Endometrial microvascular endothelial cells (primary cell): ENCODE results near the genes SDHC and OLFML2B.

- RAMPAGE, long total RNA: no peak
Observed at GRCh38 chr1:161215752-161216285, 724 bp downstream of the FCER1G start.

DNA sequence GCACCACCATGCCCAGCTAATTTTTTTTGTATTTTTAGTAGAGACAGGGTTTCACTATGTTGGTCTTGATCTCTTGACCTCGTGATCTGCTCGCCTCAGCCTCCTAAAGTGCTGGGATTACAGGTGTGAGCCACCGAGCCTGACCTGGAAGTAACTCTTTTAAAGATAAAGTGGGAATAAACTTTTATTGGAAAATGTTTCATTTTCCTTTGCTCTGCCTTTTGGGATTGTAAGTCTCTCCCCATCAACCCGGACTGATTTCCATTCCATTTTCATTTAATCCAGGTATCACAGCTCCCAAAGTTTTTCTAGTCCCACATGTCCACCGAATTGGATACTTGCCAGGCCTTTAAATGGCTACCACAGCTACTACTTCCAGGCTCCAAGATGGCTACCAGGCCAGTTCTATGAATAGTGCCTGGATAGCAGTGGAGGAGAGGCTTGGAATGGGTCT is 2.9 kb downstream of the APOA2 start:
- RAMPAGE, long total RNA: no peak

DNA sequence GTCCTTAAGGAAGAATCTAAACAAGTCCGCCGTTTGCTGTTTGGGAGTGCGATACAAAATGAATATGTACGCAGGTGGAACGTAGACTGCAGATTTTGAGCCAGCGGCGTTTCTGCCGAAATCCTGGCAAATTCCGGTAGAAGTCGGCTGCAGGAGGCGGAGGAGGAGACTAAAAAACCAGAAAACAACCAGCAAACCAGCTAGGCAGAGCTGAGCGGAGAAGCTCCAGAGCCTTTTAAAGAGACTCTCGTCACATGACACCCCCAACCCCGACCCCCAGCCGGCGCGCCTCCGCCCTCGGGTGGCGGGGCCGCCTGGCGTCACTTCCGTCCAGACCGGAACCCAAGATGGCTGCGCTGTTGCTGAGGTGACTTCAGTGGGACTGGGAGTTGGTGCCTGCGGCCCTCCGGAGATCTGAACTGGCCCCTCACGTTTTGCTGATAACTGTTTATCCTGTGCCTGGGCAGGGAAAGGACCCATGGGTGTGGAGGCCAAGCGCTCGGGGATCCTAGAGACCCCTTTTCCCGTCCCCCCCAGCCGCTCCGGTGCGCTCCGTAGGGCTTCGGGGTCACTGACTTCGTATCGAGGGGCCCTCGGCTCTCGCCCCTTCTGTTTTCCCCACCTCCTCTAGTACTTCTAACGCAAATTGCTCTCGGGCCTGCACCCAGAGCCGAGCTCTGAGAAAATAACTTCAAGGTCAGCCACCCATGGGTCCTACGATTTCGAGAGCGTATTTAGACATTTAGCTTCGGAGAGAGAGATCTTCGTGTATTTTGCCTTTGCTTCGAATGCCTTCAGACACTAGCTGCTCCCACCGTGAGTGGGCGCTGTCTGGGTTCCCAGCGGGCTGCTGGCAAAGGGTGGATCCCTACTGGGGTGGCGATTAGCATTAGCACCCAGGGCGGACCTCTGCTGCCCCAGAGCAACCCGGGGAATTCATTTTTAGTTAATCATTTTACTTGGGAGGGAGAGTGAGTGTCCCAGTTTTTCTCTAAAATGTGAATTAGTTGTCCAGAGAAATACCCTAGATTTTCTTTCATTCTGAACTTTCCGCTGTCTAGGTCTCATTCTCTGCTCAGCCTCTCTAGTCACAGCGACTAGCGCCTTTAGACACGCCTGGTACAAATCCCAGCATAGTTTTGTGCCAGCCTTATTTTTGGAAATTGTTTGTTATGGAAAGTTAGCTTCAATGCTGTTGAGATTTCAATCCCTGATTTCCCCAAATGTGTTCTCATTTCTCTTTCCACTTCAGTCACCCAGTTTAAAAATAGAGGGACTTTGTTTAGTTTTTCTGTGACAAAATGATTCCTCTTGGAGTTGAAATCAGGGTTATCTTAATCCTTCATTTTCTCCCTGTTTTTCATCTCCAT is at the start of gene SDHC:
SDHC (plus strand) TSS at position 323 of the 1,370 bp plus-strand sequence.
- RAMPAGE, long total RNA: no peak

DNA sequence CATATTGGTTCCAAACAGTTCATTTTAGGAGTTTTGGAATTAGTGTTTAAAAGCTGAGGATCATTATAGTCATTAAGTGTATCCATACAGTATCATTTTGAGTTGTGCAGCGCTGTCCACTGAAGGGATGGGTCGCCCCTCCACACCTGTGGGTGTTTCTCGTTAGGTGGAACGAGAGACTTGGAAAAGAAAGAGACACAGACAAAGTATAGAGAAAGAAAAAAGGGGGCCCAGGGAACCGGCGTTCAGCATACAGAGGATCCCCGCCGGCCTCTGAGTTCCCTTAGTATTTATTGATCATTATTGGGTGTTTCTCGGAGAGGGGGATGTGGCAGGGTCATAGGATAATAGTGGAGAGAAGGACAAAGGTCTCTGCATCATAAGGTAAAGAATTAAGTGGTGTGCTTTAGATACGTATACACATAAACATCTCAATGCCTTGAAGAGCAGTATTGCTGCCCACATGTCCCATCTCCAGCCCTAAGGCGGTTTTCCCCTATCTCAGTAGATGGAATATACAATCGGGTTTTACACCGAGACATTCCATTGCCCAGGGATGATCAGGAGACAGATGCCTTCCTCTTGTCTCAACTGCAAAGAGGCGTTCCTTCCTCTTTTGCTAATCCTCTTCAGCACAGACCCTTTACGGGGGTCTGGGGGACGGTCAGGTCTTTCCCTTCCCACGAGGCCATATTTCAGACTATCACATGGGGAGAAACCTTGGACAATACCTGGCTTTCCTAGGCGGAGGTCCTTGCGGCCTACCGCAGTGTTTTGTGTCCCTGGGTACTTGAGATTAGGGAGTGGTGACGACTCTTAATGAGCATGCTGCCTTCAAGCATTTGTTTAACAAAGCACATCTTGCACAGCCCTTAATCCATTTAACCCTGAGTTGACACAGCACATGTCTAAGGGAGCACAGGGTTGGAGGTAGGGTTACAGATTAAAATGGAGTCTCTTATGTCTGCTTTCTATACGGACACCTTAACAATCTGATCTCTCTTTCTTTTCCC is 1.7 kb downstream of the SDHC start:
- RAMPAGE, long total RNA: no peak

DNA sequence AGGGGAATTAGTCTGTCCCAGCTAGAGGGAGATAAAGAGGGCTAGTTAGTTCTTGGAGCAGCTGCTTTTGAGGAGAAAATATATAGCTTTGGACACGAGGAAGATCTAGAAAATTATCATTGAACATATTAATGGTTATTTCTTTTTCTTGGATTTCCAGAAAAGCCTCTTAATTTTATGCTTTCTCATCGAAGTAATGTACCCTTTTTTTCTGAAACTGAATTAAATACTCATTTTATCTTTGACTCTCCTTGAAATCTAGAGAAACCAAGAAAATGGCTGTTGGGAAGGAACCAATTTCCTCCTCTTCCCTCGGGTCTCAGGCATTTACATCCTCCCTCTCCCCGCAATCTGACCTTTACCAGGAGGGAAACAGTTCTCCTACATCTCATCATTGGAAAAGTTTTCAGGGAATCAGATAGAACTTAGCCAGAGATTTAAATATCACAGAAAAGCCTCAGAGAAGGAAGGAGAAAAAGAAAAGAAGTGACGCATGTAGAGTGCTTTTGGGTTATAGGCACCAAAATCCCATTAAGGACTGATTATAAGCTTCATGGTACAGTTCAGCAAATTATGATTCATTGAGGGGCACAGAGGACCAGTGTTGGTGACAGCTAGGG is 4.6 kb downstream of the CFAP126 start:
- RAMPAGE, long total RNA: no peak

- RAMPAGE, long total RNA: no peak
Observed at GRCh38 chr1:161398910-161399188, 31.2 kb upstream of the CFAP126 start.

DNA sequence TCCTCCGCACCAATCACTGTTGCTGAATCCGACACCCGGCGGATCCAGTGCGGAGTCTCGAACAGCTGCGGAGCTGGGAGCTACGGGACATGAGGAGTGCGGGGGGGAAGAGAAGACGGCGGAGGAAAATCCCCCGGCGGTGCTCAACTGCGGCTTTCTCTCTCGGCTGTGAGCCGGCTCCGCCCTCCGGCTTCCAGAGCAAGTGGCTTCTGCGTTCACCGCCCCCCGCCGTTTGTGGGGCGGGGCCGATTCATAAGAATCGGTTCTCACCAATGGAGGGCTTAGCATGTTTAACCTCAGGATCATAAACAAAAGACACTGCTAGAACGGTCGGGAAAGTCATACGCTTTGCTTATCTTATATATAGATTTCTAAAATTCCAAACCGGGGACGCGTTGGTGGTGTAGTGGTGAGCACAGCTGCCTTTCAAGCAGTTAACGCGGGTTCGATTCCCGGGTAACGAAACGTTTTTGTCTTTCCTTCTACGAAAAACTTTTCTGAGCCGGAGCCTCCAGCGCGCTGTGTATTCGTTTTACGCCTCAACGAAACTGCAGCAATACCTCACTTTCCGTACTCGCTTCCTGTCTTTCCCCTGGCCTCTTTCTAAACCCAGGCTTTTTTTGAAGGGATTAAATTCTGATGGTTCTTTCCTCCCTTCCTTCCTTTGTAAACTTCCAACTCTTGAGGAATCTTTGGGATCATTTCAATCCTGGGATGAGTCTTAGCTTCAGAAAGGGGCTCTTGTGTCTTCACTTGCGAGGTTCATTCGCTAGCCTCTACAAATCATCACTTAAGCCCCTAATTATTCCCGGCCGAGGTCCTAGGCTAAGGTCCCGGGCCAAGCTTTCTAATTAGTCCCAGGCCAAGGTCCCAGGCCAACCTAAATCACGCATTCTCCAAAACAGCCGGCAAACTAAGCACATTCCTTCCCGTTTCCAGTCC is 18.4 kb downstream of the FCGR3B start:
- RAMPAGE, long total RNA: no peak

GRCh38 chr1:161765274-161765770 is 798 bp upstream of the ATF6 start:
- RAMPAGE, long total RNA: no peak

GRCh38 chr1:161877053-161877928 is 111.2 kb downstream of the ATF6 start:
- RAMPAGE, long total RNA: no peak

DNA sequence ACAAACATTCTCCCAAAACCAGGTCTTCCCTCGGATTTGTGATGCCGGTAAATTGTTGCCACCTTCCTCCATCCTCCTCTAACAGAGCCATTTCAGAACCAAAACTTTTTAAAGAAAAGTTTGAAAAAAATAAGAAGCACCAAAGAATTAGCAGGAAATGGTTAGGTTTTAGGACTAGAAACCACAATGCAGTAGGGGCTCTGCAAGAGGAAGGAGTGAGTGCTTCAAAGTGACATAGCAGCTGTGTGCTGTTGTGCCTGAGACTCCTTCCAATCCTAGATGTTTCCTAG is 89.5 kb downstream of the OLFML2B start:
- RAMPAGE, long total RNA: no peak

DNA sequence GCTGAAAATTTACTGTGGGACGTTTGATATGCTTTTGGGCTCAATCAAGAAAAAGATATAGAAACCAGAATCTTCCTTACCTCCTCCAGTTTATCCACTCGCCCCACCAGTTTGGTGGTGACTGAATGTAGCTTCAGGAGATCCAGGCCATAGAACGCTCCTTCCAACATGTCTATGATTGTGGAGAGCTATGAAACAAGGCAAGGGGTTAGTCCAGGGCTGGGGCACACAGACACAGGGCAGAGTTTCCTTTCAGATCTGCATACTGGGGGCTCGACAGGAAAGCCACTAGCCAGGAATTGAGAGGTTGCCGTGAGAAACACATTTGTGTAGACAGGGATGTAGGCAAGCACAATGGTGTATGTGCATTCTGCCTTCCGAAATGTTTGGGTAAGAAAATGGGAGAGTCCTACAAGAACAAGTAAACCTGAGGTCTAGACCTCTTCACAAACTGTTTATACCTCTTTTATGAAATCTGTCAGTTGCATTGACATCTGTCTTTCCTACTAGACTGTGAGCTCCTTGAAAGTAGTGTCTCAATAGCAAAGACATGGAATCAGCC is 6.3 kb downstream of the OLFML2B start:
- RAMPAGE, long total RNA: no peak

- RAMPAGE, long total RNA: no peak
Observed at GRCh38 chr1:162023155-162024165, at the start of gene OLFML2B. Gene OLFML2B (minus strand): TSS chr1:162023869.

GRCh38 chr1:162070499-162070774 is 946 bp downstream of the NOS1AP start:
- RAMPAGE, long total RNA: no peak

DNA sequence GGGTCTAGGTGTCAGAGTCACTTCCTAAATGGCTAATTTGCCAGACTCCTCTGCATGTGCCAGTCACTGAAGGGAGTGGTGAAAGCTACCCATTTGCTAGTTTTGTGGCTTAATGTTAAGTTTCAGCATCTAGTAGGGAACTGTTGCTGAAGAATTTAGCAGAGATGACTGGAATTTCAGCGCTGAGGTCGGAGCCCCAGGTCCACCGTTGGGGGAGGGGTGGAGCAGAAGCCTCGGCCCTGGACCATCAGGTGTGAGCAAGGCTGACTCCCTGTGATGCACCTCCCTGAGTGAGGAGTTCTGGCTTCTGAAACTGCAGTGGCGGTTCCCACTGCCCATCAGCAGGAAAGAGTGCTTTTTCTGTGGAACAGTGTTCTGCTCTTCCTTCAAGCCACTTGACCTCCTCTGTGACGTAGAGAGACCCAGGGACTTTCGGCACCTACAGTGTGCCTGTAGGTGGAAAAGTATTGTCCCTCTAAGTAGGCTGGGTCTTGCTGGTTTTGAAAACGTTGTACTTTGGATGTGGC is 1.3 kb downstream of the NOS1AP start:
- RAMPAGE, long total RNA: no peak

DNA sequence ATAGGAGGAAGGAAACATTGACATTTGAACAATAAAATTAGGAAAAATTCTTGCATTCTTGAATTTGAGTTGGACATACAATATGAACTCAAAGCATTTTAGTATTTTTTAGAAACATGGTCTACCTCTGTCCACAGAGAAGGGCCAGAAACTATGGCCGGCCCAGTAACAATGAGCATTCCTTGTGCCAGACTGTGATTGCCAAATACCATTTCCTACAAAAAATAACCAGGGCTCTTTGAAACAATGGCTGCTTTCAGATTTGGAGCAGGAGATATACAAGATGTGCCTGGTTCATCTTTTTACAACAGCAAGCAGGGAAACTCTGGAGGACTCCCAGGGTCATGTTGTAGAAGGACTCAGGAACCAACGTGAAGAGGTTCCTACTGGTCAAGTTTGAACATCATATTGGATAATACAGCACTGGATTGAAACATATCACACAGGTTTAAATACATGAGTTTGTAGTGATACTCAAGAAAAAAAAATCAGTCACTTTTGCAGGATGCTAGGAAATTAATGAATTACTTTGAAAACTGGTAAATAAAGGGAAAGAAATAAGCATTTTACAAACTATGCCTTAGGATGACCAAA is 38.5 kb downstream of the NOS1AP start:
- RAMPAGE, long total RNA: no peak

DNA sequence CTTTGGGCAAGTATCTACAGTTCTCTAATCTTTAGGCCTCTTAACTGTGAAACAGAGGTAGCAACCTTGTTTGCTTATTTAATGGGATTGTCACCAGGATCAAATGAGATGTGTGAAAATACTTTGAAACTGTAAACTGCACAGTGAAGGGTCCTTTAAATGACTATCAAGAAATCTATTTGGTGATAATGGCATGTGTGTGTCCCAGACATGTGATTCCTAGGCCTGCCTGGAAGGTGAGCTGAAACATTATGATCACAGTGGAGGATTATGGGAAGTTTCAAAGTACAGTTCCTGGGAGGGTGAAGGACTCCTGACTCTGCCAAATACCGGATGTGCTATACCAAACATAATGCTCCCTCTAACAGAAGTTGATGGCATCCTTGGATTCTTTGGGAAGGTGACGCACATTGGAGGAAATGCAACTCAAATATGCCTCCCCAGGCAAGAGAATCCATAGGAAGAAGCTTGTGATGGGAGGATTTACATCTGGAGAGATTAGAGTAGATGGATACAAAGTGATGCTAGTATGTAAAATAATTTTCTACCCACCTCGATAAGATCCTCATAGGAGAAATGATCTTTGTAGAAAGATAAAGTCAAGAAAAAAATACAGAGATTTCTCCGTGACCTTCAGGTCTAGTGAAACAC is 62.5 kb downstream of the NOS1AP start:
- RAMPAGE, long total RNA: no peak

DNA sequence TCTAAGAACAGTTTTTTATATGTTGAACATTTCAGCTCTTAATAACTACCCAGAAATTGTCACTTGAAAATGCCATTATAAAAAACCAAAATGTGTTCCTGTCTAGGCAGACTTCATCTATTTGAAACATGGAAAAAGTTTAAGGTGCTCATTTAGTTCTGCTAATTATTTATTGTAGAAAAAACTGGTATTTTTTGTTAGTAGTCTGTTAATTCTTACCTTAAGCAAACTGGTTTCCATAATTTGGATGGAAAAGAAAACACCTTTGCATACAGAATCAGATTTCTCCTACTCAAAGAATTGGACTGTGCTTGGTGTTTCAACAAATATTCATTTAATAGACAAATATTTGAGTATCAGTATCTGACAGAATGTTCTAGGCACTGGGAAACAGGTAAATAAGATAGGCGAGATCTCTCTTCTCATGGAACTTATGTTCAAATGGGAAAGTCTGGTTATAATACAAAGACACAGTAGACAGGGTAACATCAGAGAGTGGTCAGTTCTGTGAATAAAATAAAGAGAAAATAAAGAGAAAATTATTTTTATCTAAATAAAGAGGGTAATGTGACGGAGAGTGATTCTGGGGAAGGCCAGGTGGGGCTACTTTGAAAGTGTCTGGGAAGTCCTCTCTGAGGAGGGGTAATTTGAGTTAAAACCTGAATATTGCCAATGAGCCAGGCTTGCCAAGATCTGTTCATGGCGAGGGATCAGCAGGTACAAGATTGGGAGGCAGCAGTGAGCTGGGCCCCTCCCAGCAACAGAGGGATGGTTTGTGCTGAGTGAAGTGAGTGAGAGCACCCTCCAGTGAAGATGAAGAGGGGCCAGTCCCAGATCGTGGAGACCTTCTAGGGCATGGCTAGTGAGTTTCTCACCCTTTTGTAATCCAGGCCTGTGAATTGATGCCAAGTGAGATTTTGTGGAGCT is 120.0 kb downstream of the NOS1AP start:
- RAMPAGE, long total RNA: no peak

DNA sequence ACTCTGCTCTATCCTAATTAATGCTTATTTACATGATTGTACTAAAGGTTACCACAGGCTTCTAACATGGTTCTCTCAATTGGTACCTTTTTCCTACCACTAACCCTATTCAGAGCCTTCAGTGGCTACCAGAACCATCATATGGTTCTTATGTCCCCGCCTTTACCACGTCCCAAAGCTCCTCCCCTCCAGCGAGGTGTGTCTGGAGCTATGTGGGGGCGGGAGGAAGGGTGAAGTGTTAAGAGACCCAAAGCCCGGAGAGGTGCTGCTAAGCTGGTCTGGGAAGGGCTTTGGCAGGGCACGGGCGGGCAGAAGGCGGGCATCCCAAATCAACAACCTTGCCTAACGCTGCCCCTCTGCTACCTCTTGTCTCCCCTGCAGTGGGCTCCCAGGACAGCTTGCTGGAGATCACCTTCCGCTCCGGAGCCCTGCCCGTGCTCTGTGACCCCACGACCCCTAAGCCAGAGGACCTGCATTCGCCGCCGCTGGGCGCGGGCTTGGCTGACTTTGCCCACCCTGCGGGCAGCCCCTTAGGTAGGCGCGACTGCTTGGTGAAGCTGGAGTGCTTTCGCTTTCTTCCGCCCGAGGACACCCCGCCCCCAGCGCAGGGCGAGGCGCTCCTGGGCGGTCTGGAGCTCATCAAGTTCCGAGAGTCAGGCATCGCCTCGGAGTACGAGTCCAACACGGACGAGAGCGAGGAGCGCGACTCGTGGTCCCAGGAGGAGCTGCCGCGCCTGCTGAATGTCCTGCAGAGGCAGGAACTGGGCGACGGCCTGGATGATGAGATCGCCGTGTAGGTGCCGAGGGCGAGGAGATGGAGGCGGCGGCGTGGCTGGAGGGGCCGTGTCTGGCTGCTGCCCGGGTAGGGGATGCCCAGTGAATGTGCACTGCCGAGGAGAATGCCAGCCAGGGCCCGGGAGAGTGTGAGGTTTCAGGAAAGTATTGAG is 9.7 kb downstream of the SPATA46 start:
- RAMPAGE, long total RNA: no peak

GRCh38 chr1:162374027-162374375 is 2.7 kb downstream of the SPATA46 start:
- RAMPAGE, long total RNA: no peak

DNA sequence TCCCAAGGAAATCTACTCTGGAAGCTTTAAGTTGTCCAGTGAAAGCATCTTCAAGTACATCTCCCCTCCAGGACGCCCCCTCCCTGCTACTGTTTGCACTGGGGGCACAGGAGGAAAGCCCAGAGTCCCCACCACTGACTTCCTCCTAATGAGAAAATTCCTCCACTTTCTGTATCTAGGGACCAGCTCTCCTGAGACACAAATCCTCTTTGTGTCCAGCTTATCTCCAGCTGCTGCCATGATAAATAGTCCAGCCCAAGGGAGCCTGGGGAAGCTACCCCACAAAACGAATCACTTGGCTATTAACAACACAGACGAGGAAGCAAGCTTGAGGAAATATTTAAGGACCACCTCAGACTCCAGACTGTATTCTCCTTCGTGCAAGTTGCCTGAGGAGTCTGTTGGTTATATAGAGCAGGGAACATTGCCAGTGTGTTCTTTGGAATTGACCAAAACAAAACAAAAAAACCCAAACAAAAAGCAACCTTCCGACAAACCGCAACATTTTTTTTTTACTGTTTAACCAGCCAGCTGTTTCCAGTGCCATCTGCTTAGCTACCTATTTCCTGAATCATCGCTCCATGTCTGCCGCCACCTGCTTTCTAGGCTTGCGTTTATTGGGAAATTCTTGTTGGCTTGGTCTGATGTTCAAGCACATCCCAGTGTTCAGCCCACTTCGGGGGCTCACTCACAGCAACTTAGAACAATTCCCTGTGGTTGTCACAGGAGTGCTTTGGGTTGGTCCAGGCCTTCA is 7.7 kb downstream of the C1orf226 start:
- RAMPAGE, long total RNA: no peak